Left colon (tissue), 1 donor: ENCODE measurements around a stretch of chr1.

GRCh38 chr1:197776375-197776854 lies 1.1 kb upstream of the DENND1B start:
- PRO-cap, result no peak

- PRO-cap, result no peak
These were observed 37.8 kb downstream of the LHX9 start for GRCh38 chr1:197954923-197955430.

GRCh38 chr1:197955542-197956237 lies 38.5 kb downstream of the LHX9 start:
- PRO-cap, result no peak

DNA sequence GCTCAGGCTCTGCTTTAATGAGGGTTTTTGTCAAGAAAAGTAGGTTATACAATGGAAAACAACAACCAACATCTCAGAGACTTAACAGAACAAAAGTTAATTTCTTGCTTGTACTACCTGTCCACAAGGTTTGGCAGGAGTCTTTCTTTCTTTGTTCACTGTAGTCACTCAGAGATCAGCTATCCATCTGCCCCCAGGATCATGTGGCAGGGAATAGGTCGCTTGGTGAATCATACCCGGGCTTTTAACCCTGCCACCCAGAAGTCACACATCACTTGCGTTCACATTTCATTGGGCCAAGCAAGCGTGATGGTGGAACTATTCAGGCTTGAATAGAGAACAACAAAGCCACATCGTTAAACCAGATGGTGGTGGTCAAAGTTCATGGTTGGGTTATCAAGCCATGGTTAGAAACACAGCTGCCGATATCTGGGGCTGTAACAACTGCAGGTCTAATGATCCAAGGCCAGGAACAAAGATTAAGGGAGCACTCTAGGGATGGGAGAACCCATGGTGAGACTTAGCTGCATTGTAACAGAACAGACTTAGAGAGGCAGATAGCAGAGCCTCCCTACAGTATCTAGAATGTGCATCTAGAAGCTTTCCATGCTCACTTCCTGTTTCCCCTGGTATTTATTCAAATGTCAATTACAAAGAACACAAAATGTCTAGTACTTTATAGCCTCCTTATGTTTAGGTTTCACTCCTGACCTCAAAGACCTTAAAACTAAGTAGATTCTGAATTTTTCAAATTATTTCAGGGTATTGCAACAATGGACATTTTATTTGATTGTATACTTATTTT lies 40.0 kb upstream of the PTPRC start:
- PRO-cap, result no peak

DNA sequence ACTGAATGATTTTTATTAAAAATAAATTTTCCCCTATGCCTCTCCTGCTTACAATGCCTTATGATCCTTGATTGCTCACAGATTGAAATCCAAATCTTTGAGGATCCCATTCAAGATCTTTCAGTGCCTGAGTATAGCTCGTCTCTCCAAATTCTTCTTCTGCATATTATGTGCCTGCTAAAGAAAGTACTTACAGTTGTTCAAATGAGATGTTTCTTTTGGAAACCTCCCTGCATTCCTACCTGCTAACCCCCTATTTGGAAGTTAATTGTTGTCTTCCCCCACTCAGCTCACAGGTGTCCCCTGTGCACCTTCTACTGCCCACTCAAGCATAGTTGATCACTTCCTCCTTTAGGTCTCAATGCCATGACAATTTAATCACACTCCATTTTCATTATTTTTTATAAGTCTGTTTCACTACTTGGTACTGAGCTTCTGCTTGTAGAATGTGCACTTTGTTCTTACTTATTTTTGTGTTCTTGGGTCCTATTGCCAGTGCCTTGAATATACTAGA lies 16.3 kb upstream of the PTPRC start:
- PRO-cap, result no peak

DNA sequence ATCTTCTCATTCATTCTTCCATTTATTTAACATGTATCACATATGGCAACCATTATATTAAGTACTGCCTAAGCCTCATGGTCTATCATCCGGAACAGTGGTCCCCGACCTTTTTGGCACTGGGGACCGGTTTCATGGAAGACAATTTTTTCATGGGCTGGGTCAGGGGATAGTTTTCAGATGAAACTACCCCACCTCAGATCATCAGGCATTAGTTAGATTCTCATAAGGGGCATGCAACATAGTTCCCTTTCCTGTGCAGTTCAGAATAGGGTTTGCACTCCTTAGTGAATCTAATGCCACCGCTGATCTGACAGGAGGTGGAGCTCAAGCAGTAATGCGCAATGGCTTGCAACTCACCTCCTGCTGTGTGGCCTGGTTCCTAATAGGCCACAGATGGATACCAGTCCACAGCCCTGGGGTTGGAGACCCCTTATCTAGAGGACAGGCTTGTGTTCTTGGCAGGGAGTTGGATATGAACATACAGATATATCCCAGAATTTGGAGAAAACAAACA lies 5.3 kb upstream of the PTPRC start:
- PRO-cap, result no peak

DNA sequence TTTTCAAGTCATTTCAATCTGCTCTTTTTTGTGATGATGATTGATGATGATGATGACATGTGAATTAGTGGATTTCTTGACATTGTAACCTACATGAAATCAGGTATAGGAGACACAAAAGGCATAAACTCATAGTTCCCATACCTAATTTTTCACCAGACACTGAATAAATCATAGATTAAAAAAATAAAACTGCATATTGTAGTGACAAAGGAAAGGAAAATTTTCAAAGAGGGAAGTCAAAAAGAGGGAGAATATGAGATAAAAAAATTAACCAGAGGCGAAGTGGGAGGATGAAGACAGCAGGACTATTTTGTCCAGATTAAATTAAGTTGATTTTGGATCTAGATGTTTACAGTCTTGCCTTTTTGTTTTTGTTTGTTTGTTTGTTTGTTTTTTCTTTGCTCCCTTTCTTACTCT lies 4.3 kb downstream of the PTPRC start:
- PRO-cap, result no peak

- PRO-cap, result no peak
These were observed 9.3 kb downstream of the PTPRC start for GRCh38 chr1:198648219-198648482.

DNA sequence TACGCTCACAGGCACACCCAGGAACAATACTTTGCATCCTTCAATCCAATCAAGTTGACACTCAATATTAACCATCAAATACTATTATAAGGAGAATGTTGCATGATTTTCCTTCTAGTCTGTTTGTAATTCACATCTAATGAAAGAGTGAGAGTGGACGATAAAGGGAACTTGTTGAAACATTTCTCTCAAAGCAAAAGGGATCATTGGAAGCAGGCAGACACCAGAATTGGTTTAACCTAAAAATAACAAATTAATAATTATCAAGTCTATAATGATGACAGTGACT lies 55.5 kb downstream of the PTPRC start:
- PRO-cap, result no peak

DNA sequence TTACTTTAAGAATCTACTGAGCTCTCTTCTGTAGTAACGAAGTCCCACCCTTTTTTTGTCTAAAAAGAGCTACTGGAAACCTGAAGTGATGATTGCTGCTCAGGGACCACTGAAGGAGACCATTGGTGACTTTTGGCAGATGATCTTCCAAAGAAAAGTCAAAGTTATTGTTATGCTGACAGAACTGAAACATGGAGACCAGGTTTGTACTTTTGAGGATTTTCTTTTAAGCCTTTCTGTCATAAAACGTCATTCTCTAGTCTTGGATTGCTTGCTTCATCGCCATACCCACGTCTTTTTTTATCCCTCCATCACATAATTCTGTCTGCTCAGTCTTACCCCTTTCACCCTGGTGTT lies 111.6 kb downstream of the PTPRC start:
- PRO-cap, result no peak

DNA sequence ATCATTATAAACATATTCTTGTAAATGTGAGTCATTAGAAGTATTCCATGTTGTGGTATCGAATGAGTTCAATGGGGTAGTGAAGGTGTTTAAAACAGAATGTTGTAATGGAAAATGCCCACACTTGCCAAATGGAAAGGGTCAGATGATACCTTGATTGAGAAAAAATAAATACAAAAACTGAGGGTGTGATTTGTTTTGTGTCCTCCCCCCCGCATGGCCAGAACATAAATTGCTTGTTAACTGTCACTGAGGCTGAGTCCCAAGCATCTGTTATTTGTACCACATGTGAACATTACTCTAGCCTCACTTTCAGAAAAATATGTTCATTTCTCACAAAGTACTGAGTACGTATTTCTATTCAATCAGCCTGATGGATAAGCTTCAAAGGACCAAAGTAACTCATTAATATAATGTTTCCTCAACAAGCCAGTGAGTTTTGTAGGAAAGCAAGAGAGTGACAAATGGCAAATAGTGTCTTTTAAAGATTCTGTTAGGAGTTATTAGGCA lies 5.0 kb upstream of the NR5A2 start:
- PRO-cap, result no peak

DNA sequence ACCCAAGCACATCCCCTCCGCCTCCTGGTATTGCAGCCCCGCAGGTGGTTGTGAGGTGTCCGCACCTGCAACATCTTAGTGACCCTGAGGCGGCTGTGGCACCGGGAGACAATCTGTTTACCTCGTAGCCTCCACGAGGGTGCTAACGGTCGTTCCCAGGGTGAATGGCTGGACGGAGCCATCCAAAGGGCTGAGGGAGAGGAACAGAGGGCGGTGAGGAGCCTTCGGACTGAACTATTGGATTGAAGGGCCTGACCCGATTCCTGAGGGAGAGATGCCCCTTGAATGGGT lies 2.2 kb downstream of the NR5A2 start:
- PRO-cap, result no peak

GRCh38 chr1:200039184-200040006 lies 11.9 kb downstream of the NR5A2 start:
- PRO-cap, result bidirectional peak, plus-strand start at chr1:200039772, minus-strand start at chr1:200039465

GRCh38 chr1:200043101-200043421 lies 15.6 kb downstream of the NR5A2 start:
- PRO-cap, result no peak

DNA sequence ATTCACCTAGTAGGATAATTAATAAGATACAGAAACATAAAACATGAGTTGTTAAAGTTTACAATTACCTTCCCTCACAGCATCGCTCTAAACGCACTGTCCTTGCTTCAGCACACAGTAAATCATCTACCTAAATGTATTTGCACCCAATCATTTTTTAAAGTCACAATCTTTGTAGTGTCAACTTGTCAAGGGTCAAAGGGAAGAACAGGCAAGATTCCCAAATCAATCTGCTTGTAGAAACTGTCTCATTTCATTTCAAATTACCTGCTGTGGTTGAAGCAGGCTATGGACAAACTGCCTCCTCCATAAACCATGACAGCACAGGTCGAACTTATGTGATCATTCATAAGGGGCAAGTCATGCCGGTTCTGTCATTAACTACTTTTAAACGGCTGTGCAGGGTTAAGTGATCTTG lies 93.6 kb downstream of the ZNF281 start:
- PRO-cap, result no peak

DNA sequence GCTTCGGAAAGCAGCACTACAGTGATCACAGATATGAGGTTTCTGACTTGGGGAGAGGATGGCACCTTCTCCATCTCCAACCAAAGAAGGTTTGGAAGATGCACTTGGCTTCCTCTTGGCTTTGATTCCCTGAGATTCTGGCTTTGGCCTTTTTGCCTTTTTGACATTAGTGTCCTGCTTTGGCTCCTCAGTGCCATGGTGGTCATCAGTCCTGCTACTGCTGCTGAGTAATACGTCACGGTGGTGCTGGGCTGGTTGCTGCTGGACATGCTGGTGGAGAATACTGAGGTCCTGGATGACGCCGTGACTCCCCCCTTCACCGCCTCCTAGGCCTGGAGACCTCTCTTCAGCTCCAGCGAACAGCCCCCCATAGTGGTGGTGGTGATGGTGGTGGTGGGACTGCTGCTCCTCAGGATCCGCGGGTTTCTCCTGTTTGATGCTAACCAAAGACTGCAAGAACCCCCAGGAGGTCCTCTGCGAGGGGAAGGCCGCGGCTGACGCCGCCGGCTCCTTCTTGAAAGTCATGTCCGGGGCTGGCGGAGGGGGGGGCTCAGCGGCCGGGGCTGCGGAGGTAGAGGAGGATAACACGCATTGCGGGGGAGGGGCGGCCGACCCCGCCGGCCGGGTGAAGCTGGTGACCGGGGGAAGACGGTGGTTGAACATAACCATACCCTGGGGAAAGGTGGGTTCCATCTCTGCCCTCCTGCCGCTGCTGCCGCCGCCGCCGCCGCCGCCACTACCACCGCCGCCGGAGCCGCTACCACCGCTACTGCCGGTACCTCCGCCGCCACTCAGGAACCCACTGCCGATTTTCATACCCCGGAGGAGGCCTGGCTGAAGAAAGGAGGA lies 722 bp downstream of the ZNF281 start:
- PRO-cap, result no peak

GRCh38 chr1:200769499-200770233 lies 31.0 kb downstream of the CAMSAP2 start:
- PRO-cap, result no peak

DNA sequence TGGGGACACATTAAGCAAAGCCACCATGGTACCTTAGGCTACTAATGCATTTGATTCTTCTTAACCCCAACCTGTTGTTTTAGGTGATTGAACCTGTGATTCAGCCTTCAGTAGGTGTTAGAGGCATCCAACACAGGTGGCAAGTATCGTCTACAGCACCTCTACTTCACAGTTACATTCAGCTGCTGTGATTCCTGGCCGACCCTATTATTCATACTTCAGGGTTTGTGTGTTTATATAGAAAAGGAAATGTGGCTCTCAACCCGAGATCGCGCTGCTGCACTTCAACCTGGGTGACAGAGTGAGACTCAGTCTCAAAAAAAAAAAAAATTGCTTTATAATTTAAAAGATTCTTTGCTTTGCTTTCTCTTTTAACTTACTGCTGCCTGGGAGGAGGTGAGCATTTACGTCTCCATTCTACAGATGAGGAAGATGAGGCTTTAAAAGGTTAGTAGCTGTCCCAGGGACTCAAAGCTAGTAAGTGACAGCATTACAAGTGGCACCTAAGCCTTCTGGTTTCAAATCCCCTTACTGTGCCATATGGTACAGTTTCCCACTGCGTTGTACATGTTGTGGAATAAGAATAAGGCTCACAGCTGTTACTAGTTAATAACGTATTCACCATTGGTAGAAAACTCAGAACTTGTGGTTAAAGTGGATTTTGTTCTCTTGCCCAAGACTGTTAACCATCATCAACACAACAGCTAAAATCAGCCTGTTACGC lies 9.9 kb upstream of the GPR25 start:
- PRO-cap, result no peak

GRCh38 chr1:200969985-200970465 lies 53.5 kb downstream of the KIF21B start:
- PRO-cap, result no peak

DNA sequence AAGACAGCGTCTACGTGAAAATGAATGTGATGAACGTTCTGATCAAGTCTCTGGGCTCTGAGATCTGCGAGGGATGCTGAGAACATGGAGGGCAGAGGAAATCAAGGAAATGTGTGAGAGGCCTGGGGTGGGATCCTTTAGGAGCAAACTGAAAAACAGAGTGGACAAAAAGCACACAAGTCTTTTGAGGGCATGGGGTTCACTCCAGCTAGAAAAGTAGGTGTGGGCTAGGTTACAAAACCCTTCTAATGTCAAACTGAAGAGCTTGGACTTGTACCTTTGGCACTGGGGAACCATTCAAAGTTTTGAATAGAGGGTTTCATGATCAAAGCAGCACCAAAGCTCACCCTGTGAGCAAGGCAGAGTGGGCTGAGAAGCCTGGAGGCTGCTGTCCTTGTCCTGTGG lies 42.7 kb downstream of the PKP1 start:
- PRO-cap, result no peak